ENCODE data around the gene NOG.

DNA sequence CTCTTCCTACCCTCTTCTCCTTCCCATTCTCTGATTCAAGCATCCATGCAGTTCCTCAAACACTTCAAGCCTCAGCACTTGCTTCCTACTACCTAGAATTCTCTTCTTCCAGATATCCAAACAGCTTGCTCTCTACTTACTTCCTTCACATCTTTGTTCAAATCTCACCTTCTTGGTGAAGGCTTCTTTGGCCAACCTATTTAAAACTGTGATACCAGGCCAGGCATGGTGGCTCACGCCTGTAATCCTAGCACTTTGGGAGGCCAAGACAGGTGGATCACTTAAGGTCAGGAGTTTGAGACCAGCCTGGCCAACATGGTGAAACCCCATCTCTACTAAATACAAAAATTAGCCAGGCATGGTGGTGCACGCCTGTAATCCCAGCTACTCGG, 38.8 kb downstream of the SPAG9 start:
- PRO-cap = no peak
- RAMPAGE, long total RNA, 4 experiments = no peak in any of the 4 experiments

DNA sequence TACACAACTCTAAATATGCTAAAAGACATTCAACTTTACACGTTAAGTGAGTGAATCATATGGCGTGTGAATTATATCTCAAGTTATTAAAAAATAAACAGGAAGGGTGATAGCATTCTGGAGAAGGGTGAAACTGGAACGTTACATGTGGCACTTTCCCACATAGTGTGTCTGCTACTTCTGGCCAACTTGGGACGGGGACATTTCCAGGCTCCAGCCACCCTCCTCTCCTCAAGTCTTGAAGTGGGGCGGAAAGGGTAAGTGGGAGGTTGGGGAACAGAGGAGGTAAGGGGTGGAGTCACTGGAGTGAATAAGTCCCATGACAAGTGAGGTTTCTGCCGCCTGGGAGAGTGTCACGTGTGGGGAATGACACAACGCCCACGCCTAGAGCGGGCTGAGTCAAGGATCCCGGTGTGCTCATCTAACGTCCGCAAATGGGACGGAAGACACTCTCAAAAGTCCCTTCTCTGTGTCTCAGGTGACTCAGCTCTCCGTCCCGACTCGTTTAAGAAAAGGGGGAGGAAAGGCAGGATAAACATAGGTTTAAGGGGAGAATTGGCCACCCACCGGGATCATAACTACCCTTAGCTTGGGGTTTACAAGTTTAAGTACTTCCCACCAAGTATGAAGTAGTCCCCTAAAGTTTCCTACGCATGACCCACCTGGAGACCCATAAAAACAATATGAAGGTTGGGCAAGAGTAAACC, 1.1 kb upstream of the SPAG9 start:
- PRO-cap = bidirectional peak, plus-strand start at position 372 of the sequence, minus-strand start at position 245 of the sequence
- RAMPAGE, long total RNA, 4 experiments = no peak in any of the 4 experiments

- PRO-cap = no peak
- RAMPAGE, long total RNA, 4 experiments = no peak in any of the 4 experiments
These were observed 1.5 kb upstream of the SPAG9 start for GRCh38 chr17:51122287-51122477.

GRCh38 chr17:51374145-51374673, 113.9 kb downstream of the UTP18 start:
- PRO-cap = no peak
- RAMPAGE, long total RNA, 4 experiments = no peak in any of the 4 experiments

GRCh38 chr17:54968109-54968345, 427 bp downstream of the COX11 start:
- PRO-cap = no peak
- RAMPAGE, long total RNA, 4 experiments = no peak in any of the 4 experiments

DNA sequence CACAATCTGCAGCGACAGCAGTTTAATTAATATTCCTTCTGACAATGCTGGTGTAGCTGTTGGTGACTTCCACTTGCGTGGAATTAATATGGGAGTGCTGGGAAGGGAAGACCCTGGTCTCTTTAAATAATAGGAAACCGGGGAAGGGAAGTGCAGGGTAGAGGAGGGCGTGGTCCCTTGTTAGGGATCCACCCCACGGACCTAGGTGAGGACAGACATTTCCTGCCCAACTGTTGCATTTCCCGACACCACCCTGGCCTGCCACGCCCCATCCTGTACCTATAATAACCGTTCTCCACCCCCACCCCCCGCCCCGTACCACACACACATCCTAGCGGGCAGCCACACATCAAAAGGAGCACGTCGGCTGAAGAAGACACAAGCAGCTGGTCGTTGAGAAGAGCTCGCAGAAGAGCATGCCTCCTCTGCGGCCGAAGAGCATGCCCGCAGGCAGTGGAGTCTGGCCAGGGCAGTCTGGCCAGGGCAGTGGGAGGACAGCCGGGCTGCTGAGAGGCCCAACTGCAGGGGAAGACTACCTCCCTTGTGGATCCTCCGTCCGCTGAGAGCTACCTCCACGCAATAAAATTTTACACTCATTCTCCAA, 36.7 kb upstream of the MMD start:
- PRO-cap = no peak
- RAMPAGE, long total RNA, 4 experiments = no peak in any of the 4 experiments

DNA sequence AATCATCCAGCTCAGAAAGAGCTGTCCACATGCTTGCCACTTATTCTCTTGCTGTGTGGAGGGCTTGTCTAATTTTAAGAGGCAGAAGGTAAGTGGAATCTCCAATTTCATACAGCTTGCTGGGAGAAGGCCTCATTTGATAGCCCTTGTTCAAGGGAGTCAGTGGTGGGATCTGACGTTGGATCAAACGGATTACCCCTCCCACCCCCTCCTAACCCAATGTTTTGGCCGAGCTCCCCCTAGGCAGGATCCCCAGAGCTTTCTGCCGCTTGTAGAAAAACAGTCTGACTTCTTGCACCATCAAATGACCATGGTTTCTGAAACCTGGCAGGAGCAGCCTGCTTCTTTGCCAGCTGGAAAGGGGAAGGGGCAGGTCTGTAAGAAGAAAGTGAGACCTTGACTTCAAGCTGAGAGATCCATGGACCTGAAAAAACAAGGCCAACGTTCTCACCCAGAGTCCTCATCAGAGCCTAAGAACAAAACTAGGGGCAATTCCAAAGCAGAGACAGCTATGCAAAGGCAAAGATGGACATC, 146.2 kb upstream of the MMD start:
- PRO-cap = no peak
- RAMPAGE, long total RNA, 4 experiments = no peak in any of the 4 experiments

- PRO-cap = no peak
- RAMPAGE, long total RNA, 4 experiments = no peak in any of the 4 experiments
These were observed 10.2 kb upstream of the TMEM100 start for GRCh38 chr17:55732702-55733350.

- PRO-cap = no peak
- RAMPAGE, long total RNA, 4 experiments = no peak in any of the 4 experiments
These were observed 131.2 kb downstream of the PCTP start for GRCh38 chr17:55882187-55882386.

DNA sequence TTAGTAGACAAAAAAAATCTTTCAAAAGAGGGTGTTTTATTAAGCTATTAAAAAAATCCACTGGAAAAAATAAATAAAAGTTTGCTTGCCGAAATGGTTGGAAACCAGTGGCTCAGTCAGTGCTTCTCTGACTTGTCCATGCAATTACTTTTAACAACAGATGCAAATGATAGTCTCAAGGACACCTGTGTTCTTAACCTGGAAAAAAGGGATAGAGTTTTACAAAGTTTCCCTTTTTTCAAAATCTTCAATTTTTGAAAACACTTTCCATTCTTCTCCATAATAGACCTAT, 216.4 kb downstream of the ANKFN1 start:
- PRO-cap = no peak
- RAMPAGE, long total RNA, 4 experiments = no peak in any of the 4 experiments

- PRO-cap = bidirectional peak, plus-strand start at chr17:56593341, minus-strand start at chr17:56593235; bidirectional peak, plus-strand start at chr17:56593699, minus-strand start at chr17:56593410; unidirectional peak, plus-strand start at chr17:56593831
- RAMPAGE, long total RNA, 4 experiments = no peak in any of the 4 experiments
These were observed at the start of gene NOG for GRCh38 chr17:56593101-56593977. TSS of gene NOG (plus strand) at chr17:56593699.

- PRO-cap = no peak
- RAMPAGE, long total RNA, 4 experiments = no peak in any of the 4 experiments
These were observed 88.2 kb downstream of the NOG start for GRCh38 chr17:56681362-56682452.

- PRO-cap = no peak
- RAMPAGE, long total RNA, 4 experiments = no peak in any of the 4 experiments
These were observed 13.9 kb downstream of the C17orf67 start for GRCh38 chr17:56819881-56820206.

GRCh38 chr17:56887512-56888094, 26.2 kb downstream of the TRIM25 start:
- PRO-cap = no peak
- RAMPAGE, long total RNA, 4 experiments = no peak in any of the 4 experiments

DNA sequence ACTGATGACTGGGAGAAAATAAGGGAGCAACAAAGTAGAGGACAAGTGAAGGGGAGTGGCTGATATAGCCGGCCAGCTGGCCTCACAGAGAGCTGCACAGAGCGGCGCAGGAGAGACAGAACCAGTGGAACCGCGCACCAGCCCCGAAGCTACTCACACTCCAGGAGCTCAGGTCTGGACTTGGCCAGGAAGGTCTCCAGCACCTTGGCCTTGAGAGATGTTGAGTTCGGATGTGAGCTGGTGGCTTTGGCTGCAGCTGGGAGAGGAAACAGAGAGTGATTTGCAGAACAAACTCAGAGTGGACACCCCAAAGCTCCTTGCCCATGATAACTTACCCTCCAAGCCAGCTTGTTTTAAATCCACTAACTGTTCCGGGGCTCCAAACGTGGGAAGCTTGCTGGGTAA, 18.7 kb downstream of the TRIM25 start:
- PRO-cap = no peak
- RAMPAGE, long total RNA, 4 experiments = no peak in any of the 4 experiments

DNA sequence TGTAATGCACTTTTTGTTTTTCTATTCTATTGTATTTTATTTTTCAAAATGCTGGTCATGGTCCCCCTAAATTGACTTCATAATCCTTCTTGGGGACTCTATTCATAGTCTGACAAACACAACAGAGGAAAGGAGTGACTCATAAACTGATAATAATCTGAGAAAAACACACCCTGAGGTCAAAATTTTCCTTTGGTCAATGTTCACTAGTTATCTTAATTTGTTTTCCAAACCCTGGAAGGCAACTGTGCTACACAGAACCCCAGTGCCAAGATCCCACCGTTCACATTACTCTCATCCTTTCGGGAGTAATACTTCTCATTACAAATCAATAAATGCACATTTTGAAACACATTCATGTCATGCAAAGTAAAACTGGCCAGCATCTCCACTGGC, 23.2 kb downstream of the COIL start:
- PRO-cap = unidirectional peak, plus-strand start at position 230 of the sequence
- RAMPAGE, long total RNA, 4 experiments = no peak in any of the 4 experiments

DNA sequence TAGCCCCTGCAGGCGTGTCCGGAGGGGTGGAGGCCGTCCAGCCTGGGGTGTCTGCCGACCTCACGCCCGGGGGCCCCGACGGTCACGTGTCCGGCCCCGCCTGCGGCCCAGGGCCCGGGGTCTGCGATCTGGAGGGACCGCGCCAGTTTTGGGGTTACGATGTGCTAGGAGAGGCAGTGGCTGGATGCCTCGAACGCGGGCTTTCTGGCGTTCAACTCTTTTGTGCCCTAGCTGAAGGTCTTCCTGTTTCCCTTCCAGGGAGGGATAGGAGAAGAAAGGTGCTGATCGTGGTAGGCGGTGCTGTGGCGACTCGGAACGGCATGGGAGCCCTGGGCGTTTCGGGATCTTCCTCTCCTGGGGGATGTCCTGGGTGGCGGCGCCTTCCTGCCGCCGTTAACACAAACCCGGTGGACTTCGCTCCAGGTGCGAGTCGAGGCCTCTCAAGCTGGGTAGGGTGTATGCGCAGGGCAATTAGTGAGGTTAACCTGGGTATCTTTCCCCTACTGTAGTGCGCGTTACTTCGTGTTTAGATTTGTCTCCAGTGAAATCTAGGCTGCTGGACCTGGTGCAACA, 1.2 kb downstream of the AKAP1 start:
- PRO-cap = no peak
- RAMPAGE, long total RNA, 4 experiments = no peak in any of the 4 experiments

- PRO-cap = no peak
- RAMPAGE, long total RNA, 4 experiments = no peak in any of the 4 experiments
These were observed 22.6 kb downstream of the AKAP1 start for GRCh38 chr17:57107487-57108236.

DNA sequence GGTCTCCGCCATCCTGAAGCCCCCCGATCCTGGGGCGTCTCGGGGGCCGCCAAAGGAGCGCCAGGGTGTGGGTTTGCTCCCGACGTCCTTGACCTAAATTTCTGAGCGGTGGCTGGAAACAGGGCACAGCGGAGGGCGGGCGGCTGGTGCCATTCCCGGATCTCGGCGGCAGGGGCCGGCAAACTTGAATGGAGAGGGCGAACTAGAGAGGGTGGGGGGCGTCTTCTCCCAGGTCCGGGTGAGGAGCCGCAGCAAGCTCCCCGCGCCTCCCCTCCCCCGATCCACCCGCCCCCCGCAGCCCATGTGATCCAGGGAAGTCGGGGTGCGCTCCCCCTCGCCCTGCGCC, 435 bp upstream of the MSI2 start:
- PRO-cap = no peak
- RAMPAGE, long total RNA, 4 experiments = no peak in any of the 4 experiments

- PRO-cap = no peak
- RAMPAGE, long total RNA, 4 experiments = no peak in any of the 4 experiments
These were observed 29.3 kb downstream of the MSI2 start for GRCh38 chr17:57285333-57286222.